ENCODE measurements around a stretch of chr1.

GRCh38 chr1:12454424-12454961 lies 163.5 kb downstream of the DHRS3 start:
- RRBS = no CpG with 5 or more reads among the region's 1 CpG

DNA sequence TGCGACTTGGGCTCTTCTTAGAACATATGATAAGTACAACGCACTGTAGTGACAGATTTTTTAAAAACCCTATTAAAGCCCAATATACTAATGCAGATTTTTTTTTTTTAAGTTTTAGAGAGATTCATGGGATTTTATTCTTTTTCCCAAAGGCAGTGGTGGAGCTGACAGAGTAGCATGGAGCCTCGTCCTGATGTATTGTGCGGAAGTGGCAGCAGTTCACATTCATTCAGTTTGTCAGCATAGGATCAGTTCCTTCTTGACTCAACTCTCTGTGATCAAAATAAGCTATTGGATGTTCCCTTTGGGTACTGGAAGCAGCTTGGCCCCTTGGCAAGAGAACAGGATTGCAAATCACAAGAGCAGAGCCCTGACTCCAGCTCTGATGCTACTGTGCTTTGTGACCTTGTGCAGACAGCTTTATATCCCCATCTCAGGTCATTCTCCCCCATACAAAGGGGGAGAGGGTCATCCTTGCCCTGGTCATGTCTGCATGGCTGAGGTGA lies 143.1 kb downstream of the DHRS3 start:
- RRBS = no CpG with 5 or more reads among the region's 4 CpGs

- RRBS = no CpG with 5 or more reads among the region's 7 CpGs
Measured at GRCh38 chr1:12512155-12512500, 105.9 kb downstream of the DHRS3 start.

- RRBS = 92% methylated on average over 5 of the region's 13 CpGs
Measured at GRCh38 chr1:12513223-12513932, 104.6 kb downstream of the DHRS3 start.

- RRBS = no CpG with 5 or more reads among the region's 3 CpGs
Measured at GRCh38 chr1:12573116-12573361, 45.0 kb downstream of the DHRS3 start.

- RRBS = 11% methylated on average over 4 of the region's 28 CpGs
Measured at GRCh38 chr1:12579607-12580788, 38.0 kb downstream of the DHRS3 start.

GRCh38 chr1:12597624-12598276 lies 20.3 kb downstream of the DHRS3 start:
- RRBS = no CpG with 5 or more reads among the region's 14 CpGs

GRCh38 chr1:12634051-12634507 lies 9.8 kb upstream of the AADACL4 start:
- RRBS = no CpG with 5 or more reads among the region's 7 CpGs

DNA sequence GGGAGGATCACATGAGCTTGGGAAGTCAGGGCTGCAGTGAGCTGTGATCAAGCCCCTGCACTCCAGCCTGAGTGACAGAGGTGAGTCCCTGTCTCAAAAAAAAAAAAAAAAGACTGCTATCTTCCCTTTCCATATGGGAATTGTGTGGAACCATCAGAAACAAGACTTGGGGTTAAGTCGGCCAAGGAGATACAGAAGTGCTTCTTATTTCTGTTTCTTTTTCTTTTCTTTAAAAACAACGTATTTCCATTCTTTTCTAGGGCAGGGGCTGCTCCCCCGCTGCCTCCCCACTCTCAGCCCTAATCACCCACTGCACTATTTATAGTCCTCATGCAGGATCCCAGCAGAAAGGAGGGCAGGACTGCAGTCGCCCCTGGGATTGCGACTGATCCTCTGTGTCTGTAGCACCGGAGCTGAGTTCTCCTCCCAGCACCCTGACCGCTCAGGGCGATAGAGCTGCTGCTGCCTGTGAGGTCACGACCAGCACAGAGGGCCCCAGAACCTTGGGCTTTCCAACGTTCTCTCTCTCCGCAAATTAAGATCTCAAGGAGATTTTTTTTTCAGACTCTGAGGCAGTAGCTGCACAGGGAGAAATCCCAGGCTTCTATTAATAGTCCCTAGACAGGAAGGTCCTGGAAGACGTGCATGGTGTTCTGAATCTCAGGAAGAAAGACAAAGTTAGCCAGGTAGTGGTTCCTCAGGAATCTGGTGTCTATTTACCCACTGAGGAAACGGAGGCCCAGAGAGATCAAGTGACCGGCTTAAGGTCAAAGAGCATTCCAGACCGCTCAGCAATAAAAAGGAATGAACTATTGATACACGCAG lies 46.7 kb downstream of the PRAMEF20 start:
- RRBS = no CpG with 5 or more reads among the region's 16 CpGs

GRCh38 chr1:13687347-13687867 lies 12.6 kb upstream of the PRDM2 start:
- RRBS = no CpG with 5 or more reads among the region's 4 CpGs

GRCh38 chr1:13702262-13702659 lies 2.3 kb downstream of the PRDM2 start:
- RRBS = no CpG with 5 or more reads among the region's 6 CpGs

DNA sequence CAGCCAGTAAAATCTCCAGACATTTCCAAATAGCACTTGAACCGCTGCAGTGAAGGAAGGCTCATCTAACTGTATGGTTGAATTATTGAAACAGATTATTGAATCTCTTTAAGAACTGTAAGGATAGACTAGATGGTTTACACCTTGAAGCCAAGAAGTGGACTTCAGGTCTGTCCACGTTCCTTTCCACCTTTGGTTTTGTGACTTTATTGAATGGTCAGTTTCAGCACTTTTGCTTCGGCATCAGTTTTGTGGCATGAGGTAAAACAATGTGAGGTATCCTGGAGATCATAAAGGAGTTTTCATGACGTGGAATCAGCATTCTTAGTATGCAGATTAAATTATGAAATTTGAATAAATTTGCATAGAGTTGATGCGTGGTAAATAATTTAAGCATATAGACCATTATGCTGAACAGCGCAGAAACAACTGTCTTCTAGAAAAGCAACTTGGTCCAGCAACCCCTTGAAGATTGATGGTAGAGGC lies 3.4 kb downstream of the PRDM2 start:
- RRBS = no CpG with 5 or more reads among the region's 6 CpGs

DNA sequence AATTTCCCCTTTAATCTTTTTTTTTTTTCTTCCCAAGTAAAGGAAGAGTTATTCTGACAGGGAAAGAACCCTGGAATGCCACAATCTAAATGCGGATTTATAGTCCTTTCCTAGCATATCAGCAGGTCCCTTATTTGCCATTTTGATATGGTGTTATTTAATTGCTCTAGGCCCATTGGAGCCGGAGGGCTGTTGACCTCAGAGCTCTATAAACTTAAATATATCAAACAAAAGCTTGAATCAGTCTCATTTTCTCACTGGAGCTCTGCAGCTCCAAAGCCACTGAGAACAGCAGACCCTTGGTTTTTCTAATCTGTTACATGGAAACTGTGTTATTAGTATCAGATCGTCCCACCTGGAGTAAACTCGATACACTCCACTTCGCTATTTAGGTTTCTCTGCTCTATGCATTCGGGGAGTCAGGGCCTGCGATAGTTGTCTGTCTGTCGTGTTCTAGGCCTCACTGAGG lies 8.2 kb downstream of the PRDM2 start:
- RRBS = no CpG with 5 or more reads among the region's 8 CpGs

GRCh38 chr1:13754789-13755169 lies 54.8 kb downstream of the PRDM2 start:
- RRBS = no CpG with 5 or more reads among the region's 4 CpGs

- RRBS = no CpG with 5 or more reads among the region's 14 CpGs
Measured at GRCh38 chr1:13778161-13778939, 78.4 kb downstream of the PRDM2 start.

- RRBS = 50% methylated on average over 3 of the region's 24 CpGs
Measured at GRCh38 chr1:13782110-13783009, 82.4 kb downstream of the PRDM2 start.

DNA sequence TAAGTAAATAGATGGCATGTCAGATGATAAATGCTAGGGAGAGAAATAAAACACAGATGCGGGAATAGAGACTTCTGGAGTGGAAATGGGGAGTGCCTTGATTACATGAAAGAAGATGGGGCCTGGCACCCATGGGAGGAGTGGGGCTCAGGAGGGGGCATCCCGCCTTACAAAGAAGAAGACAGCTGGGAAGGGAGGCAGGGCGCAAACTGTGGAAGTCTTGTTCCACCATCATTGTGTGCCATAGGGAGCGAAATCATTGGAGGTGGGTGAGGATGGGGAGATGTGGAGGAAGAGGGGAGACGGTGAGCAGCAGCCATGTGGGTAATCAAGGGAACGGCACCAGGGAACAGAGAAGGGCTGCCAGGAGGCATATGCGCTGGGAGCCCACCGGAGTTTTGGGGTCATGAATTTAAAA lies 100.2 kb downstream of the PRDM2 start:
- RRBS = no CpG with 5 or more reads among the region's 8 CpGs

- RRBS = no CpG with 5 or more reads among the region's 10 CpGs
Measured at GRCh38 chr1:14300955-14301804, 297.3 kb upstream of the KAZN start.

DNA sequence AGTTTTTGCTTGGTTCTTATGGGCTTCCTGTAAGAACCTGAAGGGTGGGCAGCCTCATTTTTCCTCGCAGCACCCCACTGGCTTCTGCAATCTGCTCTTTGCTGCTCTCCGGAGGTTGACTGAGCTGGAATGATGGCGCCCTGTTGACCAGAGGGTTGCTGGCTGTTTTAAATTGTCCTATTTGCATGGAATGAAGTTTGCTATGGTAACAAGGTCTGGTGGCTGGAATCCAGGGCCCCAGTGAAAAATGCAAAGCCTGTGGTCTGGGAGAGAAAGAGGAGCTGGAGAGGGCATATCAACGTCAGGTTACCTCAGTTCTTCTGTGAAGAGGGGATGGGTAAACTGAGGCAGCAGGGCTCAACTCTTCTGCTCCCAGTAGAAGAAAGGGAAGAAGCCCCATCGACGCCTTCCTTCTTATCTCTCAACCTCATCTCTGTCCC lies 881 bp upstream of the KAZN start:
- RRBS = no CpG with 5 or more reads among the region's 6 CpGs

DNA sequence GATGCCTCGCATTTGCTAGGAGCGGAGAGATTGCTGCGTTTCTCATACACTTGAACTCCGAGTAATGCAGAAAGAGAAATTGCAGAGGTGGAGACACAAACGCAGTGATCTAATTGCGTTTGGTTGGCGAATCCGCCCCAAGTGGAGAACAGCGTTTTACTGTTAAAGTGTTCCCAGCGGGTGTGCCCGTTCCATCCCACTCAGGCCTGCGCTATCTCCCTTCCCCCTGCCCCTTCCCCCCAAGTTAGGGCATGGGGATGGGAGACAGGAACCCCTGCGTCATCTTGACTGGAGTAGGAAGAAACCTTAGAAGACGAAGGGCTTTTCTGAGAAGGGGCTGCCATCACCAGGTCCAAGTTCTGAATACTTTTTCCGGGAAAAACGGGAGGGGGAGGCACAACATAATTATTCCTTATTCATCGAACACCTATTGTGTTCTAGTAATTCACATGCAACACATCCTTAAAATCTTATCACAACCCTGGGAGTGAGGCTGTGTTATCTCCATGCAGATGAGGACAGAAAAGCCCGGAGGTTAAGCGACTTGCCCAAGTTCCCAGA lies 228.5 kb upstream of the TMEM51 start:
- RRBS = no CpG with 5 or more reads among the region's 19 CpGs